GM12878 (cell line): ENCODE data around the genes CLN5 and SCEL.

- RAMPAGE, long total RNA: no peak
- RRBS, 2 experiments: no CpG with 5 or more reads among the region's 3 CpGs
CAGE:
- cytosol, long polyA minus RNA: no peak
- cytosol, long polyA plus RNA: no peak
- long polyA plus RNA: no peak
- nucleolus, long total RNA: no peak
- nucleus, long polyA plus RNA: no peak
- nucleus, long total RNA: no peak
Observed at GRCh38 chr13:75761447-75761913, 125.3 kb downstream of the LMO7 start.

DNA sequence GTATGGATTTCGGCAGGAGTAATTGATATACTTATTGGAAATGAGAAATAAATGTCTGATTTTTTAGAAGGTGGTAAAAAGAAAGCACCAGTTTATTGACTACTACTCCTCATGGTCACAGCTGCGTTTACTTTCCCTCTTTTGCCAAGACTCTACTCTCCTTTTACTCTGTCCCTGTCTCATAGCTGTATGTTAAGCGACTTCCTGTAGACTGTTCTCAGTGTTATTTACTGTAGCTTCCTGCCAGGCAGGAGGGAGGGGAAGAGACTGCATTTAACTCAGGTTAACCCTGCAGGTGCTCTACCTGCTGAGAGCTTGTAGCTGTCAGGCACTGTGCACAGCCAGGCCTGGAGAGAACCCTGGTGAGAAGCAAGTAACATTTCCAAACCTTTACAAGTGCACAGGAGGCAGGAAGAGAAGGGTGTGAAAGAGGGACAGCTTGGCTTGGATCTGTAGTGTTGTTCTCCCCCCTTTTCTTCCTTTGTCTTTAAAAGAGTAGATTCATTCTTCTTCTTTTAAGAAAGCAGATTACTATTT lies 167.0 kb downstream of the LMO7 start:
- RAMPAGE, long total RNA: no peak
- RRBS, 2 experiments: no CpG with 5 or more reads among the region's 3 CpGs
CAGE:
- cytosol, long polyA minus RNA: no peak
- cytosol, long polyA plus RNA: no peak
- long polyA plus RNA: no peak
- nucleolus, long total RNA: no peak
- nucleus, long polyA plus RNA: no peak
- nucleus, long total RNA: no peak

DNA sequence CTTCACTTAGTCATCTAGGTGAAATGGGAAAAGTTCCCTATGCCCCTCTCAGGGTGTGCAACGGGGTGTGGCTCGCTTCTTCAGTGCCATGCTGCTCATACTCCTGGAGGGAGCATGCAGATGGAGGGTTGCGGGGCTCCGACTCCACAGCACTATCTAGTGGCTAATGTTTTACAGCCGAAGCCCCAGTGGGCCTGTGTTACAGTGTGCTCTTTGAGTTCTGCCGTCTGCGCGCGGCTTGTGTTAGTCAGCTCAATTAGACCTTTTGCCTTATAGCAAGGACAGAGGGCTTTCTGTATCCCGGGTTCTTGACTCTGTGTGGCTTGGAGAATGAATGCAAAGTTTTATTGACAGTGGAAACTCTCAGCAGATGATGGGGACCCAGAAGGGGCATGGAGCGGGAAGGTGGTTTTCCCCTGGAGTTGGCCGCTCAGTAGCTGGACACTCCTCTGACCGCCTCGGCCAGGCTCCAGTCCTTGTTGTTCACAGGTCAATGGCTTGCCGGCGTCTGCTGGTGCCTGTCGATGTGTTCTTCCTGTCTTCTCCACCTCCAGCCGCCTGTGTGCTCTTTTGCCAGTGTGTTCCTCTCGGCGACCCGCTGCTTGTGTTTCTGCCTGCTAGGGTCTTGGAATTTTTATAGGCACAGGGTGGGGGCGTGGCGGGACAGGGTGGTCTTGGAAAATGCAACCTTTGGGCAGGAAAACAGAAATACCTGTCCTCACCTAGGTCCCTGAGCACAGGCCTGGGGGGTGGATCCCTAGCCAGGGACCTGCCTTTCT lies 383.5 kb downstream of the LMO7 start:
- RAMPAGE, long total RNA: no peak
- RRBS, 2 experiments: no CpG with 5 or more reads among the region's 23 CpGs
CAGE:
- cytosol, long polyA minus RNA: no peak
- cytosol, long polyA plus RNA: no peak
- long polyA plus RNA: no peak
- nucleolus, long total RNA: no peak
- nucleus, long polyA plus RNA: no peak
- nucleus, long total RNA: no peak

- RAMPAGE, long total RNA: no peak
- RRBS, 2 experiments: no CpG with 5 or more reads among the region's 1 CpG
CAGE:
- cytosol, long polyA minus RNA: no peak
- cytosol, long polyA plus RNA: no peak
- long polyA plus RNA: no peak
- nucleolus, long total RNA: no peak
- nucleus, long polyA plus RNA: no peak
- nucleus, long total RNA: no peak
Observed at GRCh38 chr13:76824155-76824492, 62.1 kb downstream of the KCTD12 start.

DNA sequence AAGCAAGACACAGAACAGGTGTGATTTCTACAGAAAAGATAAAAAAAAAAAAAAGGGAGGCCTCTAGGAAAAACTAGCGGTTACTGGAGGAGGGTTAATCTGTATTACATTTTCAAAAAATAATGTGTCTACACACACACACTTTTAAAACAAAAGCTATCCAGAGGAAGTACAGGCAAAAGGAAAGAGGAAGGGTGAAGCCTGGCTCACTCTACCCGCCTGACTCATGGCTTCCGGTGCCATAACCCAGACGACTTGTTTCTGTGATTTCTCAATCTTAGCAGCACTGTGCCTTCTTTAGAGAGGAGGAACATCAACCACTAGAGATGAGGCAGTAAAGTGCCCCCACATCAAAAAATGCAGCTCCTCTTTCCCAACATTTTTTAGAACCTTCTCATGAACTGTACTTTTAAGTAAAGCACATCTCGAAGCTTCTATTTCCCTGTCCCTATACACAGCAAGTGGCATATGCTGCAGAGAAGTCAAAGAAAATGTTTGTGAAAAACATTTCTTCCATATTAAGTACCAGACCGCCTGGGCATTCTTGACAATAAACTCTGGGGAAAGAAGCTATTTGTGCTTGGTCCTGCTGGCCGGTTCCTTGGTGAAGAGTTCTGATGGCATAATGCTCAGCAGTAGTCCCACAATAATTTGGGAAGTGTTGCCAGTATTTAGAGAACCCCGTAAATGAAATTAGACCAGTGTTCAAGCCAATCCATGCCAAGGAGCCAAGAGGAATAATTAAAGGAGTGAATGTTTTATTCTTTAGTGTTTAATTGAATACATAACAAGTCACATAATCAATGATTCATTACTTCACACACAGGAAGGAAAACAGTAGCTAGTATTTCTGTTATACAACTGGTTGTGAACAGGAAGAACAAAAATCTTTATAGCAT lies 6.5 kb downstream of the KCTD12 start:
- RAMPAGE, long total RNA: no peak
- RRBS, 2 experiments: no CpG with 5 or more reads among the region's 8 CpGs
CAGE:
- cytosol, long polyA minus RNA: no peak
- cytosol, long polyA plus RNA: no peak
- long polyA plus RNA: no peak
- nucleolus, long total RNA: no peak
- nucleus, long polyA plus RNA: no peak
- nucleus, long total RNA: no peak

- RAMPAGE, long total RNA: no peak
- RRBS, 2 experiments: no CpG with 5 or more reads among the region's 4 CpGs
CAGE:
- cytosol, long polyA minus RNA: no peak
- cytosol, long polyA plus RNA: no peak
- long polyA plus RNA: no peak
- nucleolus, long total RNA: no peak
- nucleus, long polyA plus RNA: no peak
- nucleus, long total RNA: no peak
Observed at GRCh38 chr13:76882377-76882813, 3.8 kb downstream of the KCTD12 start.

GRCh38 chr13:76886615-76886776 lies 291 bp upstream of the KCTD12 start:
- RAMPAGE, long total RNA: no peak
- RRBS, 2 experiments: no CpG with 5 or more reads among the region's 12 CpGs
CAGE:
- cytosol, long polyA minus RNA: no peak
- cytosol, long polyA plus RNA: no peak
- long polyA plus RNA: no peak
- nucleolus, long total RNA: no peak
- nucleus, long polyA plus RNA: no peak
- nucleus, long total RNA: no peak

- RAMPAGE, long total RNA: start-site peak on the plus strand at chr13:76992053-76992196, 116 and 248 reads in 2 replicates
- RRBS, 2 experiments: 1 to 2% methylated on average over 8 of the region's 46 CpGs
CAGE:
- cytosol, long polyA minus RNA: start-site peak on the plus strand at chr13:76992122-76992129, 15 reads
- cytosol, long polyA plus RNA: no peak
- long polyA plus RNA: no peak
- nucleolus, long total RNA: no peak
- nucleus, long polyA plus RNA: no peak
- nucleus, long total RNA: no peak
Observed at GRCh38 chr13:76991819-76992250, at the start of gene CLN5. Gene CLN5 (plus strand): TSS chr13:76992081.

DNA sequence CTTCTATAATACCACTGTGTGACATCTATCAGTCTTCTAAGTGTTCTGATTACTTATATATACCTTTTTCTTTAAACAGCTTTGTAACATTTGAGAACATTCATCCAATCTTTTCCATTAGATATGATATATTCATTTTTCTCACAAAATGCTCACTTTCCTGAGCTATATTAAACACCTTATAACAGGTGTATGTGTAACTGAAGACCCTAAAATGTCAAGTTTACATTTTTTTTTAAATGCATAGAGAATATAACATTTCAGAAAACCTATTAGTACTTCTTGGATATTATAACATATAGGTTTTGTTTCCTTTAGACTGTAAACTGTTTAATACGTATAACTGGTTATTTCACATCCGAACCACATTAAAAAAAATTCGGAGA lies 14.7 kb downstream of the CLN5 start:
- RAMPAGE, long total RNA: no peak
- RRBS, 2 experiments: no CpG with 5 or more reads among the region's 3 CpGs
CAGE:
- cytosol, long polyA minus RNA: start-site peak on the minus strand centred at position 226 of the sequence, 8 bp wide, 13 reads
- cytosol, long polyA plus RNA: no peak
- long polyA plus RNA: no peak
- nucleolus, long total RNA: no peak
- nucleus, long polyA plus RNA: no peak
- nucleus, long total RNA: no peak

DNA sequence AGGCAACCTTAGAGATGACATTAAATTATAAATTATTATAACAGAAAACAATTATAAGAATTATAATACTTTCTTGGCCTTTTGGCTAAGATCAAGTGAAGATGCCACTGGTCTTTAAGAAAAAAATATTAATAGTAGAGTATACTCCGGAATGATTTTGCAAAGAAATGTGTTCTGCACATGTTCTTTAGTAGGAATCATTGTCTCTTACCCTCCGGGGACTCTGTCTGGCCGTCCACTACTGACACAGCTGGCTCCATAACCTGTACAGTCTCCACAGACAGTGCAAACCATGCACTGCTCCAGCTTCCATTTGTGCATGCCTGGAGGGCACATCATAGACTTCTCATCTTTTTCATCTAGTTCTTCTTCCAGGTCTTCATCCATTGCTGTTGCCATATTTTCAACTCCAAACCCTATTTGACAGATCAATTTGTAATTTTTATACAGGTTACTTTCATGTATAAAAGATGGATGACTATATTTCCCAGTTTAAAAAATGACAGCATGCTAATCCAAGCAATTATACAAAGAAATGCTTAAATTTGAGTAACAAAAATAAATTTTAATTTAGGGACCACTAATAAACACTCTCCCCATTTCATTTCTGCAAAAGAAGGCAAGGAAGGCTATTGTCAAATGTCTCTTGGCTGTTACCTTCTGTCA lies 75.8 kb downstream of the MYCBP2 start:
- RAMPAGE, long total RNA: no peak
- RRBS, 2 experiments: 100% methylated on average over 1 of the region's 3 CpGs; no CpG with 5 or more reads in 1 of the 2 experiments
CAGE:
- cytosol, long polyA minus RNA: no peak
- cytosol, long polyA plus RNA: no peak
- long polyA plus RNA: no peak
- nucleolus, long total RNA: no peak
- nucleus, long polyA plus RNA: no peak
- nucleus, long total RNA: no peak

- RAMPAGE, long total RNA: no peak
- RRBS, 2 experiments: no CpG with 5 or more reads among the region's 2 CpGs
CAGE:
- cytosol, long polyA minus RNA: no peak
- cytosol, long polyA plus RNA: no peak
- long polyA plus RNA: no peak
- nucleolus, long total RNA: no peak
- nucleus, long polyA plus RNA: no peak
- nucleus, long total RNA: no peak
Observed at GRCh38 chr13:77345247-77345781, 18.4 kb upstream of the MYCBP2 start.

- RAMPAGE, long total RNA: no peak
- RRBS, 2 experiments: no CpG with 5 or more reads among the region's 5 CpGs
CAGE:
- cytosol, long polyA minus RNA: no peak
- cytosol, long polyA plus RNA: no peak
- long polyA plus RNA: no peak
- nucleolus, long total RNA: no peak
- nucleus, long polyA plus RNA: no peak
- nucleus, long total RNA: no peak
Observed at GRCh38 chr13:77386955-77387588, 60.2 kb upstream of the MYCBP2 start.

- RAMPAGE, long total RNA: no peak
- RRBS, 2 experiments: no CpG with 5 or more reads among the region's 1 CpG
CAGE:
- cytosol, long polyA minus RNA: no peak
- cytosol, long polyA plus RNA: start-site peak on the plus strand at chr13:77535706-77535711, 11 and 14 reads in 2 replicates
- long polyA plus RNA: no peak
- nucleolus, long total RNA: no peak
- nucleus, long polyA plus RNA: no peak
- nucleus, long total RNA: no peak
Observed at GRCh38 chr13:77535488-77535878, at the start of gene SCEL. Gene SCEL (plus strand): TSS chr13:77535706.

DNA sequence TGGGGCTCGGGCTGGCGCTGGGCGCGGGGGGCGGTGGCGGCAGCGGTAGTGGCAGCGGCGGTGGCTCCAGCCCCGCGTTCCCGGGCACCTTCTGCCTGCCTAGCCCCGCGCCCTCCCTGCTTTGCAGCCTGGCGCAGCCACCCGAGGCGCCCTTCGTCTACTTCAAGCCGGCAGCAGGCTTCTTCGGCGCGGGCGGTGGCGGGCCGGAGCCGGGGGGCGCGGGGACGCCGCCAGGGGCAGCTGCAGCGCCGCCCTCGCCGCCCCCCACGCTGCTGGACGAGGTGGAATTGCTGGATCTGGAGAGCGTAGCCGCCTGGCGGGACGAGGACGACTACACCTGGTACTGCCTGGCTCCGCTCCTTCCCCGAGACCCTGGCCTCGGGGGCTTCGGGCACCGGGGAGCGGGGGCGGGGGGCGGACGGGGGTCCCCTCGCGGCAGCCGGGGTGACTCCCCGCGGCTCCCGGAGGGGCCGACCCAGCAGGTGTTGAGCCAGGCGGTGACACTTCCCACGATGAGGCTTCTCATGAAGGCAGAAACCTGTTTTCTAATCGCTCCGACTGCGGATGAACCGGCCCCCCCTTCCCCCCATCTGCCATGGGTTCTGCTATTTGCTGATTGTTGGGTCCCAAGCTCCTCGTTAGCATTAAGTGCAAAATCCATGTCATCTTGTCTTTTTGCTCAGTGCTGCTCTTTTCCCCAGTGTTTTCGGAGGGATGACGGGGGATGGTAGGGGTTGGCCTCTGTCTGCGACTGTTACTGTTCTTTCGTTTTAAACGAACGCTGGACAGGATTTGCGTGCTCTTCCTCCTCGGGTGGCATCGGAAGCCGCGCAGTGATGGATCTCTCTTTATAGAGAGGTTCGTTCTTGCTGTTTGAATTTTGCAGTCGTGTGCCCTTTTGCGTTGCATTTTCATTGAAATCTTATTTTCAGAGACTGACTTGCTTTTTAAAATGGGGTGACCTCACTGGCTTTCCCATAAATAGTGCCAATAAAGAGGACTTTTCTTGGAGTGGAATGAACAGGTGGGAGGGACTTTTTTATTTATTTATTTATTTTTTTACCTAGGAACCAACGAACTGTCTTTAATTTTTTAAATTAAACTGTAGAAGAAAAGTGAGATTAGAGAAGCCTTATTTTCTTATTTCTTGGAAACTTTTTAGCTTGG lies 1.1 kb downstream of the SLAIN1 start:
- RAMPAGE, long total RNA: no peak
- RRBS, 2 experiments: 1 to 3% methylated on average over 21 to 28 of the region's 79 CpGs
CAGE:
- cytosol, long polyA minus RNA: no peak
- cytosol, long polyA plus RNA: no peak
- long polyA plus RNA: no peak
- nucleolus, long total RNA: start-site peak on the plus strand centred at position 707 of the sequence, 51 bp wide, 21 reads; start-site peak on the plus strand centred at position 856 of the sequence, 73 bp wide, 24 reads; start-site peak on the plus strand centred at position 1,024 of the sequence, 13 bp wide, 22 reads
- nucleus, long polyA plus RNA: no peak
- nucleus, long total RNA: no peak

- RAMPAGE, long total RNA: no peak
- RRBS, 2 experiments: no CpG with 5 or more reads among the region's 2 CpGs
CAGE:
- cytosol, long polyA minus RNA: no peak
- cytosol, long polyA plus RNA: no peak
- long polyA plus RNA: no peak
- nucleolus, long total RNA: no peak
- nucleus, long polyA plus RNA: no peak
- nucleus, long total RNA: no peak
Observed at GRCh38 chr13:77853676-77853889, 65.0 kb downstream of the EDNRB start.

DNA sequence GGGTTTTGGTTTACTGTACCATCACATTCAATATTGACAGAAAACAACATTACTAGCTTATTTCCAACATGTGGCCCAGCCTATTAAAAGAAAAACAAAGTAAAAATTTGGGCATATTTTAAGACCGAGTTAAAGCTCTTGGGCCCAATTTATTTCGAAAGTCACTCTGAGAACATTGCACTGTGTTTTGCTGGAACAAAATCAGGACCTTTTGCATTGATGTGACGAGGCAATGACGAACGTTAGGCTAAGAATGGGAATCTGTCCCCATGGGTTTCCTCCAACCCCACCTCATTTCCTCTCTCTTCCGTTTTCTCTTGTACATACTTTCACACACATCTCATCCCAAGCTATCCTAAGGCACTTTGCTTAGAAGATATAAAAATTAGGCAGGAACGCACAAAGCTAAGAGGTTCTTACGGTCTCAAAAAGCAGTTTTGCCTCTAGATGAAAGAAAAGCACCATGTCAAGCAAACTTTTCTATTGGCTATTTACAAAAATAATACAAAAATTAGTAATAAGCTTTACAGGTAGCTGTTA lies 22.1 kb downstream of the EDNRB start:
- RAMPAGE, long total RNA: no peak
- RRBS, 2 experiments: no CpG with 5 or more reads among the region's 8 CpGs
CAGE:
- cytosol, long polyA minus RNA: no peak
- cytosol, long polyA plus RNA: no peak
- long polyA plus RNA: no peak
- nucleolus, long total RNA: no peak
- nucleus, long polyA plus RNA: no peak
- nucleus, long total RNA: no peak

DNA sequence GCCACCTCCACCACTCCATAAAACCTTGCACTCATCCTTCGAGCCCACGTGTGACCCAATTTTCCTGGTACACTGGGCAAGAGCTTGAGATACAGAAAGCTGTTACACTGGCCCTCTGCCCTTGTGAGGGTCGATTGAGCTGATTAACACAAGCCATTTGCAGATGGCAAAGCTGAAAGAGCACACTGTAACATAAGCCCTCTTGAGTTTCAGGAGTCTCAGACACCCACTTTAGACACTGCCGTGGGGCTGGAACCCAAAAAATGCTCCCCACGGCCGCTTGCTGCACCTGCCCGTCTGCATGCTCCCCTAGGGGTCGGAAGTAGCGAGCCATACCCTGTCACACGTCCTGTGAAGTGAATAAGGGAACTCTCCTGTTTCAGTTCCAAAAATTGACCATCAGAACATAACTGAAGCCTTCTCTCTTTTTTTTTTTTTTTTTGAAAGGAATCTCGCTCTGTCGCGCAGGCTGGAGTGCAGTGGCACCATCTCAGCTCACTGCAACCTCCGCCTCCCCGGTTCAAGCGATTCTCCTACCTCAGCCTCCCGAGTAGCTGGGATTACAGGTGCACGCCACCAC lies 147.7 kb upstream of the EDNRB start:
- RAMPAGE, long total RNA: no peak
- RRBS, 2 experiments: no CpG with 5 or more reads among the region's 18 CpGs
CAGE:
- cytosol, long polyA minus RNA: no peak
- cytosol, long polyA plus RNA: no peak
- long polyA plus RNA: no peak
- nucleolus, long total RNA: no peak
- nucleus, long polyA plus RNA: no peak
- nucleus, long total RNA: no peak

DNA sequence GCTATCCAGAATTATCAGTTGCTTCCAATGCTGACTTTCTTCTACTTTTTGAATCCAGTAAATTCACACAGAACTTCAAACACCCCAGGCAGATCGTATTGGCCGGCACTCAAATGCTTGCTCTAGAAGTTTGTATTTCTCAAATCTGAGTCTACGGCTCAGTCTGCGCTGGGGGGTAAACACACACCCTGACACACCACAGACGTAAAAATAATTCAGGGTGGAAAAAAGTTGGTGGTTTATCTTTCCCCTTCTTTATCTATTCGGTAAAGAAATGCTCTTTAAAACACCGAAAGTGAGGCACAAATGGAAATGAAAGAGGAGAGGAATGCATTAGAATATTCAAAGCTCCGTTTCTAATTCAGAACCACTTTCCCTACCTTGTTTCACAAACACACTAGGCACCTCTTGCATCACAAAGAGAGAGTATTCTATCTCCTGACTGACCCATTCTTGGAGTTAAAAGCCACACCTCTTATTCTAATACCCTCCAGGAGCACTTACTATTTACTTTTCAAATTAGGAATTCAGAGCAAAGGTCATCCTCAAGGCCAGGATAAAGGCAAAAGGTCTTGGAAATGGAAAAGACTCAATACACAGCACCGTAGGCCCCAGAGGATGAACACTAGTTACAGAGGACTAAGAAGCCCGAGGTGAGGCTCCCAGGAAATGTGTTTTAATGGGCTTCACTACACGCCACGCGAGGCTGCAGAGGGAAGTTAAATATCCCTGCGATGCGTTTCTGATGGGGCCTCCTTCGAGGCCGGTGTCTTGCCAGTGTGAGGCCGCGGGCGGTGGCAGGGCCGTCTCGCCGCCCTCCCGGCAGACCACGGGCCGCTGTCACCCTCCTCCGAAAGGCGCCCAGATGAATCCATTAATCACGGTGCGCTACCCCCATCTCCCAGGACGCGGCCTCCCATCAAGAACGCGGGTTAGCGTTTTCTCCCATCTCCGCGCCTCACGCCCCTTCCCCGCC lies 673 bp downstream of the OBI1 start:
- RAMPAGE, long total RNA: no peak
- RRBS, 2 experiments: 2% methylated on average over 8 of the region's 39 CpGs
CAGE:
- cytosol, long polyA minus RNA: no peak
- cytosol, long polyA plus RNA: no peak
- long polyA plus RNA: no peak
- nucleolus, long total RNA: no peak
- nucleus, long polyA plus RNA: no peak
- nucleus, long total RNA: no peak

GRCh38 chr13:78799558-78800011 lies 140.6 kb upstream of the OBI1 start:
- RAMPAGE, long total RNA: no peak
- RRBS, 2 experiments: no CpG with 5 or more reads among the region's 3 CpGs
CAGE:
- cytosol, long polyA minus RNA: no peak
- cytosol, long polyA plus RNA: no peak
- long polyA plus RNA: no peak
- nucleolus, long total RNA: no peak
- nucleus, long polyA plus RNA: no peak
- nucleus, long total RNA: no peak

- RAMPAGE, long total RNA: no peak
CAGE:
- cytosol, long polyA minus RNA: no peak
- cytosol, long polyA plus RNA: no peak
- long polyA plus RNA: no peak
- nucleolus, long total RNA: no peak
- nucleus, long polyA plus RNA: no peak
- nucleus, long total RNA: no peak
Observed at GRCh38 chr13:79319590-79320542, 86.2 kb downstream of the RBM26 start.